Amniotic epithelial cell (primary cell): Measurements from ENCODE around the gene KRTAP13-4.

DNA sequence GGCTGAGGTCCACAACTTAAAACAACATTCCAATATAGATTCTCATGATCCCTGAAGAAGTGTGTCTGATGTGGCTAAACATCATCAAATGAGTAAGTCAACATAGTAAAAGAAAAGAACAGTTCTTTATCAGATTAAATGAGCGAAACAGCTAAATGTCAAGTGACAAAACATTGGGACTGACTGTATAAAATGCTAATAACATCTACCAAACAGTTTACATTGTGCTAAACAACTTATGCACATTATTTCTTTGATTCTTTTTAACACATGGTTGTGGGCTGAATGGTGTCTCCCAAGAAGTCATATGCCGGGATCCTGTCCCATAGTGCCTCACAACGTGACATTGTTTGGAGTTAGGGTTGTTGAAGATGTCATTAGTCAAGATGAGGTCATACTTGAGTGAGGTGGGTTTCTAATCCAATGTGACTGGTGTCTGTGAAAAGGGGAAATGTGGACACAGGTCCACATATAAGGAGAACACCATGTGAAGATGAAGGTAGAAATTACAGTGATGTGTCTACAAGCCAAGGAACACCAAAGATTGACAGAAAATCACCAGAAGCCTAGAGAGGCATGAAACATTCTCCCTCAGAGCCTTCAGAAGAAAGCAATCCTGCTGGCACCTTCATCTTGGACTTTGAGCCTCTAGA, 345.9 kb downstream of the N6AMT1 start:
- RRBS, result no CpG with 5 or more reads among the region's 3 CpGs

DNA sequence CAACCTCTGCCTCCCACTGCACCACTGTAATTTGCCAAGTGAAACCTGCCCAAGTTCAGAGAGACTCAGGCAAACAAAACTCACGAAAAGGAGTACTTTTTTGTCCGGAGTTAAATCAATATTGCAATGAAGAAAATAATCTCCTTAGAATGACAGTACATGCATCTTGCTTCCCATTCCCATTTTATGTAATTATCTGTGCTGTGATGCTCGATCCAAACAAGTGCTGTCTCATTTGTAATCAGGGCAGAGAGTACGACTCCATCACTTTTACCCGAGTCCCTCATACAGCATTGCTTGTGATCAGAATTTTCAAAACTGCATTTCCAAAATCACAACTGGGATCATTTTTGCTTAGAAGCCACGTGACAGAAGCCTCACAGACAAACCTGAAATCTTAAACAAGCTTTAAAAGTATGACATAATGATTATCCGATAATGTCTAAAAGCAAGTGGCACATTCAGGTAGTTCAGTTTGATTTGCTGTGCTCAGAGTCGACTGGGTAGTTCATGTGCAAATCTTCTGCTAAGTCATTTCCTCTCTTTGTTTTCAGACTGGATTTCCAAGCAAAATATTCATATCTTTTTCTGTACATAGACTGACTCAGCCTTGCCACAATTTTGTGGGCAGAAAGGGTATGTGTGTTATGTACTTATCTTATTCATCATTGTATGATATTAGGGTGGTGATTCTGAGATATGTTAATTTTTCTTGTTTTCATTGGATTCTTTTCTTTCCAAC, 248.4 kb downstream of the N6AMT1 start:
- RRBS, result no CpG with 5 or more reads among the region's 8 CpGs

DNA sequence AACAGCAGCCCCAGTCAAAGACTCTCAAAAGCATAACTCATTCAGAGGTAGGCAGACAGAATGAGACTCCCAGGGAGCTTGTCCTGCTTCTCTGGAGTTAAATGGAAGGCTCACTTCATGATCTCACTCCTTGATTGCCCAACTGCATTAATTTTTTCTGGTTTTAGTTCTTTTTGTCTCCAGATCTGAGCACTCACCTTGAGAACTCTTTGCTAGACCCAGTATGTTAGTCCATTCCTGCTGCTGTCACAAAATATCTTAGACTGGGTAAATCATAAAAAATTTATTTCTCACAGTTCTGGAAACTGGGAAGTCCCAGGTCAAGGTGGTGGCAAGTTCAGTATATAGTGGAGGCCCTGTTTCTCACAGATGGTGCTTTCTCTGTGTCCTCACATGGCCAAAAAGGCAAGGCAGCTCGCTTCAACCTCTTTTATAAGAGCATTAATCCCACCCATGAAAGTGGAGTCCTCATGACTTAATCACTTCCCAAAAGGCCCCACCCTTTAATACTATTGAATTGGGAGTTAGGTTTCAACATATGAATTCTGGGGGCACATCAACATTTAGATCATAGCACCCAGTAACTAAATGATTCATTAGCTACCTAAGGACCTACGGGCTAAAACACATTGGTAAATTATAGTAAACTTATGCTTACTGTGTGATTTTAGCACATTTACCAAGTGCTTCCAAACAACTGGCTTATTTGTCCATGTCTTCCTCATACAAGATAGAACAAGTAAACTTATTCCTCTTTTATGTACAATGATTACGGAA, 210.5 kb downstream of the N6AMT1 start:
- RRBS, result no CpG with 5 or more reads among the region's 3 CpGs

DNA sequence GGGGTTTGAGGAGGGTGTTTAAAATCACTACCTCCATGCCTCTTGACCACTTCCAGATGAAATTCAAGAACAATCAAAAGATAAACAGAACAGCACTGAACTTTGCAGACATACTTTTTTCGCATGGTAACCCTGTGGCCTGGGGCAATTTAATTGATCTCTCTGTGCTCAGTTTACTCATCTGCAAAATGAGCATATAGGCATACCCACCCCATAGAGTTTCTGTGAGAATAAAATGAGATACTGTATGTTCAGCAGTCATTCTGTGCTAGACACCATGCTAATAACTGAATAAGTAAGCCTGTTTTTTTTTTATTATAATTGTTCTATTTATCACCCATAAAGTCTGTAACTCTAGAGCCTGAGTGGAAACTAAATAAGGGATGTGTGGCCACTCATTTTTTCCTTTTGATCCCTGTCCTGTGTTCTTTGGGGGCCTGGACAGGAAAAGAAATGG, 86.9 kb downstream of the N6AMT1 start:
- RRBS, result no CpG with 5 or more reads among the region's 1 CpG

- RRBS, result no CpG with 5 or more reads among the region's 26 CpGs
Measured at GRCh38 chr21:29024800-29025271, 368 bp downstream of the USP16 start.

- RRBS, result no CpG with 5 or more reads among the region's 2 CpGs
Measured at GRCh38 chr21:29079079-29079483, 5.6 kb upstream of the CCT8 start.

DNA sequence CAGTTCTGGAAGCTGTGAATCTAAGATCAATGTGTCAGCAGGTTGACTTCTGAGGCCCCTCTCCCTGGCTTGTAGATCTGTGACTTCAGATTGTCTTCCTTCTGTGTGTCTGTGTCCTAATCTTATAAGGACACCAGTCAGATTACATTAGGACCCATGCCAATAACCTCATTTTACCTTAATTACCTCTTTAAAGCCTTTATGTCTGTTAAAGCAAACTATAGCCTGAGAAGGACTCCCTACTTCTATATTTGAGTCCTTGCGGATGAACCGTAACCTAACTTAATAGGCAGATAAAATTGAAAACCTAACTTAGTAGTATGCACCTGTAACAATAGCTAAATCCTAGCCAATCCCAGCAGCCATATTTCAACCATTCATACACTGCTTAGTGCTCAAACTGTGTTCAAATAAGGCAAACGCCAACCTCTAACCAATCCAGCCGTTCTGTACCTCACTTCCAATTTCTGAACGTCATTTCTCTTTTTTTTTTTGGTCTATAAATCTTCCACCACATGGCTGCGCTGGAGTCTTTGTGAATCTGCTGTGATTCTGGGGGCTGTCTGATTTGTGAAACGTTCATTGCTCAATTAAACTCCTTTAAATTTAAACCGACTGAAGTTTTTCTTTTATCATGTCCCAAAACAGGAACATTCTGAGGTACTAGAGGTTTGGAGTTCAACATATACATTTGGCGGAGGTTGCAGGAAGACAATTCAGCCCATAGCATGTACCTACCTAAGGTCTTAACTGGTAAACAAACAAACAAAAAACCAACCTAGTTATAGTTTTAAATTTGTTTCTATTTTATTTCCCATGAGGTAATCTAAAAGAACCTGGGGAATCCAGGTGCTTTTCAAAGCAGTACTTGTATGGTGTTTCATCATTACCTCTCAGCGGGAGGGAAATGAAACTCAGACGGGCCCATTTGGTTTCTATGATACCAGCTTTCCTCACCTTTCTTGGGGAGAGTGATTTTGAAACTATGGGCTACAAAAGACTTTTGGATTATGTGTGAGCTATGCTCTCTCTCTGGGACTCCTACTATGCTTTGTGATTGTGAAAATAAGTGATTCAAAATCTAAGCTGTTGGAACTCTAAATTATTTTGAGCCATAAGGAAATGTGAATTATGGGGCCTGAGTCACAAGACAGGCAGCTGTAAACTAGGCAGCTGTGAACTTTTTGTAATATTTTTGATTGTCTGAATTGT, 65.5 kb upstream of the BACH1 start:
- RRBS, result no CpG with 5 or more reads among the region's 11 CpGs

DNA sequence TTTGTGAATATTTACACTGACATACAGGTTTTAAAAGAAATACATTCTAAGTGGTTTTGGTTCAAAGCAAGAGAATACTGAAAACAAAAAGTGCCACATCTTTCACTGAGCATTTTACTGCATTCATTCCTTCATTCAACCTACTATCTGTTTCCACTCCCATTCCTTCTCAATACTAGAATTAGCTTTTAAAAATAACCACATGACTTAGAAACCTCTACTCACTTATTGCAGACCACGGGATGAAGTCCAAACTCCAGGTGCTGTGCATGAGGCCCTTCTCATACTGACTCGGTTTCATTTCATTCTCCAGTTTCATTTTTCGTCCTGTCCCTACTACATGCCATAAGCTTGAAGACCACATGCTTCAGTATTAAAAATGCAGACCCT, 2.3 kb upstream of the BACH1 start:
- RRBS, result no CpG with 5 or more reads among the region's 3 CpGs

GRCh38 chr21:29307906-29308494, 9.3 kb downstream of the BACH1 start:
- RRBS, result no CpG with 5 or more reads among the region's 2 CpGs

- RRBS, result no CpG with 5 or more reads among the region's 2 CpGs
Measured at GRCh38 chr21:29318177-29318634, 19.5 kb downstream of the BACH1 start.

- RRBS, result no CpG with 5 or more reads among the region's 15 CpGs
Measured at GRCh38 chr21:30408569-30409462, 13.0 kb downstream of the KRTAP13-1 start.

DNA sequence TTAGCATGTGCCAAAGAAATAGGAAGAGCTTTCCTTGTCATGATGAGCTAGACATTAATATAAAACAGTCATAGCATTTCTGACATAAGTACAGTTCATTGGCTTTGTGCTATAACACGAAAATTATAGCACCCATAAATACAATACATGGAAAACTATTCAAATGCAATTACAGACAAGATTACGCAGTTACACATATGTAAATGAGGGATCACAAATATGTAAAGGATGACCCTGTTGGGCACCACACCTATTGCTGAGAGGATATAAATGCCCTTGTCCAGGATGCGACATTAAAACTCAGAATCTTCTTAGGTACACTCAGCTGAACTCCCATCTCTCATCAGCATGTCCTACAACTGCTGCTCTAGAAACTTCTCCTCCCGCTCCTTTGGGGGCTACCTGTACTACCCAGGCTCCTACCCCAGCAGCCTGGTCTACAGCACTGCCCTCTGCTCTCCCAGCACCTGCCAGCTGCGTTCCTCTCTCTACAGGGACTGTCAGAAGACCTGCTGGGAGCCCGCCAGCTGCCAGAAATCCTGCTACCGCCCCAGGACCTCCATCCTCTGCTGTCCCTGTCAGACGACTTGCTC, at the start of gene KRTAP13-4:
Gene KRTAP13-4, plus strand, starts transcription at position 293 of the 593 bp plus-strand sequence.
- RRBS, result no CpG with 5 or more reads among the region's 8 CpGs

DNA sequence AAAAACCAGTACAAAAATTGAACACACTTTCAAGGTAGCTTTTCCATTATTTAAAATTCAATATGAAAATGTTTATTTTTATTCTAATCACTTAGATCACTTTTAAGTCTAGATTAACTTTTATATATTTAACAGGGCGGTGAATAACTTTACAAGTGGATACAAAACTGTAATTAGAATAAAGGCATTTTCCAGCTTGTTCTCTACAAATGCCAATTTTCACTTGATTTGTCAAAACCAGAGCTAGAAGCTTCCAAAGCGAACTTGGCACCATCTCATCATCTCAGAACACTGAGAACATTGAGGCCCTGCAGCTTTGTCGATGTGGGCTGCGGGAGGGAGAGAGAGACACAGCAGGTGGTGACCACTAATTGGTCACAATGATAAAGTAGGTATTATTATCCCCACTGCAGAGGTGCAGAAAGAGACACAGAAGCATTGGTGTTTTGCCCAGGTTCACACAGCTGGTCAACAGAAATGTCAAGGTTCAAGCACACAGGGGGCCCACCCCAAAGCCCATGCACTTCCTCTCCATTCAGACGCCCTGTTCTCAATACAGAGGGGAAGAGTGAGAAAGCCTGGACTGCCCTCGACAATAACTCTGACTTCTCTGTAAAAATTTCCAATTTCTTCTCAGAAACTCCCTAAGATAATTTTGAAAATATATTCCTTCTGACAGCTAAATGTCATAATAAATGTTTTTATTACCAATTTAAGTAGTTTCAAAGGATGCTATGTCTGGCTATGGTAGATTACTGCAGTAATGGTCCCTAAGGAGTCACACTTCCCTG, 72.2 kb upstream of the KRTAP19-8 start:
- RRBS, result no CpG with 5 or more reads among the region's 6 CpGs

GRCh38 chr21:31146810-31147230, 108.5 kb upstream of the KRTAP19-8 start:
- RRBS, result no CpG with 5 or more reads among the region's 4 CpGs

- RRBS, result no CpG with 5 or more reads among the region's 21 CpGs
Measured at GRCh38 chr21:31174031-31174804, 135.9 kb upstream of the KRTAP19-8 start.

- RRBS, result no CpG with 5 or more reads among the region's 3 CpGs
Measured at GRCh38 chr21:31728727-31729553, 3.0 kb downstream of the SCAF4 start.

DNA sequence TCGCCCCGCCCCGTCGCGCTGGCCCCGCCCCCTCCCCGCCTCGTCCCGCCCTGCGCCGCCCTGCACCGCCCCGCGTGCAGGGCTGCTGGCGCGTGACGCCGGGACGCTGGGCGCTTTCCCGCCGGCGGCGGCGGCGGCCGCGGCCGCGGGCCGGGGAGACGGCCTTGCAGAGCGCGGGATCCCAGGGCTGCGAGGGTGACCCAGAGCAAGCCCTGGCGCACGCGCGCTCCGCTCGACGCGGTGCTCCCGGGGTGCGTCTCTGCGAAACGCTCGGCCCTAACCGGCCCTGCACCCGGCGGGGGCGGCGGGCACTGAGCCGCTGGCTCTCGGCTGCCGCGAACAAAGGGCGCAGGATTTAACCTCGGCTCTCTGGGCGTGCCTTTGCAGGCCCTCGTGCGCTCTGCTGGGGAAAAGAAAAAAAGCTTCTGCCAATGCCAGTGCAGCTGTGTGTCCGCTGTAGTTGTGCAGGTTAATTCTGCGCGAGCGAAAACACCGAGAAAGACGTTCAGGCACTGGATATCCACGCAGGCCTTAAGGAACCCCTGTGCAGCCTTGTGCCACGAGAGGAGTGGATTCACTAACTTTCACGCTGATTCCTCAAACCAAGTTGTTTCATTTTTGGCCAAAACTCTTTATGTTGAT, 362 bp upstream of the SCAF4 start:
- RRBS, result 2% methylated on average over 19 of the region's 71 CpGs

DNA sequence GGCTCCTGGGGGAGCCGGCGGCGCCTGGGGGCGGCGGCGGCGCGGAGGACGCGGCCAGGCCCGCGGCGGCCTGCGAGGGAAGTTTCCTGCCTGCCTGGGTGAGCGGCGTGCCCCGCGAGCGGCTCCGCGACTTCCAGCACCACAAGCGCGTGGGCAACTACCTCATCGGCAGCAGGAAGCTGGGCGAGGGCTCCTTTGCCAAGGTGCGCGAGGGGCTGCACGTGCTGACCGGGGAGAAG, 796 bp downstream of the HUNK start:
- RRBS, result no CpG with 5 or more reads among the region's 29 CpGs

DNA sequence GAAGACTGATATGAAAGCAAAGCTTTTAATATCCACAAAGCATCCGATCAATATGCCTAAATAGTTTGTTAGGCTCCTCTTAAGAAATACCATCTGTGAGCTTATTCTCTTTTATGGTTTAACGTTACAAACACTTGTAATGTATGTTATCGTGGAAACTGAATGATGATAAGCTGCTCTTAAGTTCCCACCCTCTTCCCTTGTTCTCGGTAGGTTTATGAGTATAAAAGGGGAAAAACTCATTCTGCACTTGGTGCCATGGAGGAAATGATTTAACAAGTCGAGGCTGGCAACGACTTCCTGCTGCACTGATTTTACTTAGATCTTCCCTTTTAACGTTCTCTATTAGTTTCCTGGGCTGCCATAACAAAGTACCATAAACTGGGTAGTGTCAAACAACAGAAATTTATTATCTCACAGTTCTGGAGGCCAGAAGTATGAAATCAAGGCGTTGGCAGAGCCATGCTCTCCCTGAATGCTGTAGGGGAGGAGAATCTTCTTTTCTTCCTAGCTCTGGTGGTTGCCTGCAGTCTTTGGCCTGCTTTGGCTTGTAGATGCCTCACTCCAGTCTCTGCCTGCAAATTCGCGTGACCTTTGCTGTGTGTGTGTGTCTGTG, 26.1 kb downstream of the HUNK start:
- RRBS, result no CpG with 5 or more reads among the region's 10 CpGs